Camera-type eye (tissue), 1 donor: ENCODE measurements around the genes WDR74, SLC22A25, LGALS12 and RCOR2.

DNA sequence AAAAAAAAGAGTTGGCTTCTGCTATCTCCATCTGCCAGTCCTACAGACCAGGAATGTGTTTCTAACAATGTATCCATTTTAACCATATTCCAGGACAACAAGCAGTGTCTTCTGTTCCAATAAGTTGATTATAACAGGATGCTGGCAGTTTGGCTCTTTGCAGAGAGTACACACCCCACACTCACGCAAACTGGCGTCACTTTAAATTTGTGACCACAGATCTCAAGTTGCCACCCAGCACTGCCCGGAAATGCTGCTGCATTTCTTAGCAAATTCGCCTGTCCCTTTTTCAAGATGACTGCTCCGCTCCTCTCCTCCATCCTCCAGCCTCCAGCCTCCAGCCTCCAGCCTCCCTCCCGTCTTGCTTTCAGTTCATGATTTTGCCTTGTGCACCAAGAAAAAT lies 44.3 kb downstream of the SCGB1A1 start:
- RAMPAGE, long total RNA = no peak

- RAMPAGE, long total RNA = no peak
Observed at GRCh38 chr11:62464679-62465063, 45.8 kb downstream of the SCGB1A1 start.

GRCh38 chr11:62547778-62548335 lies 1.3 kb upstream of the AHNAK start:
- RAMPAGE, long total RNA = no peak

DNA sequence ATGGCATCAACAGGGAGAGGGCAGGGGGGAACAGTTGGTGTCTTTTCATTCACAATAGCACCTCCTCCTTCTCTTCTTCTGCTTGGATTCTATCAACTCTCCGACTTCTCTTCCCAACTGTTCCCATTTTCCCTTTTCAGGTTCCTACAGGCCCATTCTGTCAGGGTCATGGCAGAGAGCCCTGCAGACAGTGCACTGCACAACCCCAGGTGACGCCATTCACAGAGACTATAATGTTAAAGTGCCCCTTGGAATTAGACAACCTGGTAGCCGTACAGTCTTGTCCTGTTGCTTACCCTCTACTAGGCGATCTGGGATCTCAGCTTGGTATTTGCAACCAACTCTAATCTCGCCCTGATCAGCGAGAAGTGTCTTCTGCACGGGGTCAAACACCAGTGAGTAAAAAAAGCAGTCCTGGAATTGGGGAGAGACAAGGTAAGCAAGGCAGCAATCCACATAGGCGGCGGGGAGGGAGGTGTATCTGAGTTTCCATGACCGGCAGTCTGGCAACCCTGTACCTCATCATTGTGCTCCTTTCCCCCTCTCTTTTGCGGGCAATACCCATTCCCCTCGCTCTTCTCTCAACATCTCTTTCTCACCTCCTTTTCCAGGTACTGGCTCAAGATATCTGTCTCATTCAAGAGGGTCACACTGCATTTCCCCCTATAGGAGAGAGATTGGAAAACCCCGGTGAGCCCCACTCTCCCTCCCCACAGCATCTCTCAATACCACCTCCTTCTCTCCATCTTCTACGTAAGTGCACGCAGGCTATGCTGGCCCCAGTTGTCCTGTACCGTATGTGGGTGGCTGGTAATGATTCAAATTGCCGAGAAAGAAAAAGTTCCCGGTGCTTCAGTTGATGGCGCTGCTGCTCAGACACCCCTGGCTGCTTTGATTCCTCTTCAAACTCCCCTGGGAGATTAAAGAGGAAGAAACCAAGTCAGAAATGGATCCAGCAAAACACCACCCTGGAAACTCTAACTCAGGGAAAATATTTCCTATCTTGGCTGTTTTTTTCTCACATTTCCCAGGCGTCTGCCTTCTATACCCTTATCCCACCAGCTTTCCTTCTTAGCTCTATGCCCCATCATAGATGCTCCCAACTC lies 3.6 kb downstream of the MTA2 start:
- RAMPAGE, long total RNA = no peak

- RAMPAGE, long total RNA = no peak
Observed at GRCh38 chr11:62827469-62827924, 4.4 kb downstream of the STX5 start.

DNA sequence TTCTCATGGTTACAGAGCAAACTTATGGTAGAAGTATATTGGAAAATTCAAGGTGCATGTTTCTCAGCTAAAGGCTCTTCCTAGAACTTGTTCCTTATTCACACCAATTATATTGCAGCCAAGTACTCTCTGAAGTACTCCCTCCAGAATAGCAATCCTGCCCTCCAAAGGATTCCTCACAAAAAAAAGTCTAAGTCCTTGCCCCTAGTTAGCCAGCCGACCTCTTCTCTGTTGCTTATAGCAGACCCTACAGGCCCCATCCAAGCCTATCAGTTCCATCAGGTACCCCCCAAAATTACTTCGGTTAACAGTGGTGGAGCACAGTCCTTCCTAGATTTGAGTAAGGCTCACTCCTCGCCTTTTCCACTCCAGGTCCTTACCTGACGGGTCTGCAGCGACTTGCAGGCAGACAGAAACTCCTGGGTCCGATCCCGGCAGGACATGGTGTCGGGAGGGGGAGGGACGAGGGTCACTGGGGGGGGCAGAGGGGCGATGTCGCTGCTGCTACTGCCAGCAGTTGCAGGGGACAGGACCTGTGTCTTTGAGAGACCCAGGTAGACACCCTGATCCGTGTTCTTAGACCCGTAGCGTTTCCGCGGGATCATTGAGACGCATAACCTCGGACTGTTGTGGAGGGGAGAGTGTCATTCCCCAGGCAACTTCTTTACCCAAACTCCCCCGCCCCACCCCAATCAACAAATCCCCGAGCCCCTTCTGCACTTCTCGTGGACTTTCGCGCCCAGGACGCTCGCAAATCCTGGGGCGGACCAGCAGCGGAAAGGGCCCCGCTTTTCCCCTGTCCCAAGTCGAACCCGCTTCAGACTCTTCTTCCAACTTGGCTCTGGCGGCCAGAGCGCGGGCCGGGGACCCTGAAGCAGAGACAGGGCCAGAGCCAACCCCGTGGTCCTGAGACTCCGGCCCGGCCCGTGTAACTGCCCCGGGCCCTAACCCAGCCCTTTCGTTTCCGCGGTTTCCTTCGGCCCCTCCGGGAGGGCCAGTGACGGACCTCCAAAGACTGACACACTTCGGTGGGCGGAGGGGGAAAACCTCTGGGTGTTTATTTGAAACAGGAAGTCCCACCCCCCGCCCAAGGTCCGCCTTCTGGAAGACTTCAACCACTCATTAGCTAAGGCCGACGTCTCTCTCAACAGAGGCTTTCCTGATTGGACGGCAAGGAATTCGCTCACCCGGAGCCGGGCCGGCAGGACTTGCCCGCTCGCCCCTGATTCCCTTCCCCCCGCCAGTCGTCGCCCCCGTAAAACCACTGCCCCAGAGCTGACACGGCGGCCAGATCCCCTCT lies 762 bp downstream of the STX5 start:
- RAMPAGE, long total RNA = no peak

DNA sequence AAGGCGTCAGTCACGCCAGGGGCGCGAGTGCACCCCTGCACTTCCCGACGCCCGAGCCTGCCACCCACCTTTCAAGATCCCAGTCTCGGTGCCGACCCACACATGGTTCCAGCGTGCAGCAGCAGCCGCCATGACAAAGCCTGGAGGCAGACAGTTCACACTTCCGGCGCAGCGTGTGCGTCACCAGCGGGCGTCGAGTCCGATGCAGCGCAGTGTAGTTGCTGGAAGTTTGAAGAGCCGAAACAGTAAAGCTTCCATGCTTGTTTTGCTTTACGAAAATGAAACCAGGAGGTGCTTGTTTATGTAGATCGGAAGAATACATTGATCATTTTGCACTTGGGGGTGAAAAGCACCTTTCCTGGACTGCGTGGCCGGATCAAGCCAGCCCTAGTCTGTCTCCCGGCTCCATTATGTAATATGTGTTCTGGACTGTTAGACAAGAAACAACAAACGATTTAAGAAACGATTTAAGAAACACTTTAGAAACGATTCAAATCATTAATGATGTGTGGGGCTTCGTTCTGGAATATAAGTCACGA lies at the start of gene WDR74:
TSS of gene WDR74 (minus strand) at position 152 of the 539 bp plus-strand sequence.
- RAMPAGE, long total RNA = start-site peak on the minus strand centred at position 149 of the sequence, 17 bp wide, 53 reads

GRCh38 chr11:62852741-62853243 lies 13.4 kb upstream of the WDR74 start:
- RAMPAGE, long total RNA = start-site peak on the minus strand at chr11:62853007-62853075, 23 reads

DNA sequence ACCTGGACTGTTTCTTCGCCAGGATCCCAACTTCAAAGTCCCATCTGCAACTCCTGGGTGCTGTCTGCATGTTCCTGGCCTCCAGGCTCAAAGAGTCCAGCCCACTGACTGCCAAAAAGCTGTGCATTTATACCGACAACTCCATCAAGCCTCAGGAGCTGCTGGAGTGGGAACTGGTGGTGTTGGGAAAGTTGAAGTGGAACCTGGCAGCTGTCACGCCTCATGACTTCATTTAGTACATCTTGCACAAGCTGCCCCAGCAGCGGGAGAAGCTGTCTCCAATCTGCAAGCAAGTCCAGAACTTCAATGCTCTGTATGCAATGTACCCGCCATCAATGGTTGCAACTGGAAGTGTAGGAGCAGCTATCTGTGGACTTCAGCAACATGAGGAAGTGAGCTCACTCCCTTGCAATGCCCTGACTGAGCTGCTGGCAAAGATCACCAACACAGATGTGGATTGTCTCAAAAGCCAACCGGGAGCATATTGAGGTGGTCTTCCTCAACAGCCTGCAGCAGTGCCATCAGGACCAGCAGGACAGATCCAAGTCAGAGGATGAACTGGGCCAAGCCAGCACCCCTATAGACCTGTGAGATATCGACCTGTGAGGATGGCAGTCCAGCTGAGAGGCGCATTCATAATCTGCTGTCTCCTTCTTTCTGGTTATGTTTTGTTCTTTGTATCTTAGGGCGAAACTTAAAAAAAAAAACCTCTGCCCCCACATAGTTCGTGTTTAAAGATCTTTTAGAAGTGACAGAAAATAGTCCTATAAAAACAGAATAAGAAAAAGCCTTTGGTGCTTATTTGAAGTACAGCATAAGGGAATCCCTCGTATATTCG lies at the start of gene SLC22A25:
TSS of gene SLC22A25 (minus strand) at position 168 of the 838 bp plus-strand sequence.
- RAMPAGE, long total RNA = no peak

- RAMPAGE, long total RNA = no peak
Observed at GRCh38 chr11:63245583-63246072, 2.2 kb upstream of the SLC22A25 start.

DNA sequence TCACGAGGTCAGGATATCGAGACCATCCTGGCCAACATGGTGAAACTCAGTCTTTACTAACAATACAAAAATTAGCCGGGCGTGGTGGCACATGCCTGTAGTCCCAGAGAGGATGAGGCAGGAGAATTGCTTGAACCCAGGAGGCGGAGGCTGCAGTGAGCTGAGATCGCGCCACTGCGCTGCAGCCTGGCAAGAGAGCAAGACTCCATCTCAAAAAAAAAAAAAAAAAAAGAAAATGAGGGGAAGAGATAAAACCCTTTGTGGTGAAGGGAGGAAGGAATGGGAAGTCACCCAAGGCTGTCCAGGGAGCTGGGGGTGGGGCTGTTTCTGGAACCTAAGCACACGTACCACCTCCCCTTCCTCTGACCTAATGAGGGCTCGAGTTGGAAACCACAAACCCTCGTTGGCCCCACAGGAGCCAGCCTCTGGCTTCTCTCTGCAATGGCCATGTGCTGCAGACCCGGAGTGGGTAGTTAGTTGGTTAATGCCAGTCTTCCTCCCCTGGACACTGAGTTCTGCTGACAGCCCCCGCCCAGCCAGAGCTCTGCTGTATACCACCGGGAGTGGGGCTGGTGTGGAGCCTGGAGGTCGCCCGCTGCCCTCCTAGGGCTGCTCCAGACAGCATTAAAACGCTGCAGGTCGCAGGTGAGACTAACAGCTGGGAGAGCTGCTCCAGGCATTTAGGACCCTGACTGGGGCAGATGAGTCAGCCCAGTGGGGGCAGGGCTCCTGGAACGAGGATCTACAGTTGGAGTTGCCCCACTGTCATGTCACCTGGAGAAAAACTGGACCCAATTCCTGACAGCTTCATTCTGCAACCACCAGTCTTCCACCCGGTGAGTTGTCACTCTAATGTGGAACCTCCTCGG lies at the start of gene LGALS12:
TSS of gene LGALS12 (plus strand) at position 393 of the 869 bp plus-strand sequence.
- RAMPAGE, long total RNA = no peak

DNA sequence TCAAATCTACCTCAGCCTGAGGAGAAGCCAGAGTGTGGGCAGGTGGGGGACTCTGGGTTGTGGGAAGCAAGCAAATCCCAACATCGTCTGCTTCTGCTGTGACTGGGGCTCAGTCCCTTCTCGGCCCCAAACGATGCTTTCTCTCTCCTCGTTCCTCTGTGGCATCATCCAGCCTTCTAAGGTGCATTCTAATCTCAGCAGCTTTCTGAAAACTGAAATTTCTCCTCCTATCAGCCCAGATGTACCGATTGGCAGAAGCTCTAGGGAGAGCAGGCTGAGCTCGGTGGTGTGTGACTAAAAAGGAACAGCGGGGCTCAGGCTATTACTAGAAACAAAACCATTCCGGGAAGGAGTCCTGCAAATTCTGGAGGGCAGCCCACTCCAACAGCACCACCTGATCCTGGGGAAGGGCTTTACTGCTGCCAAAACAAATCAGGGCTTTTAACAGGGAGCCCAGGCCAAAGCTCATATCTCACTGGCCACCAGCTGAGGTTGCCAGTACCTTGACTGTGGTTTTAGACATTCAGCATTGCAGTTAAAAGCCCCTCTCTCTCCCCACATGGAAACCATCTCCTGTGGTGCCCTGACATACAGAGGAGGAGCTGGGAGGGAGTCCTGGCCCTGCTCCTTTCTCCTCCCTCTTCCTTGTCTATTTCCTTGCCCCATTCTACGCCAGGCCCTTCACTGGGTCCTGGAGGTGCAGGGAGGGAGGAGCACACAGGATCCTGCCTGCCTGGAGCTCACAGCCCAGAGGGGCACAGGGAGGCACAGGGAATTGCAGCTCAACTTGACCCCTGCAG lies 740 bp downstream of the PLAAT4 start:
- RAMPAGE, long total RNA = no peak

GRCh38 chr11:63577586-63577884 lies 14.4 kb upstream of the PLAAT2 start:
- RAMPAGE, long total RNA = no peak

DNA sequence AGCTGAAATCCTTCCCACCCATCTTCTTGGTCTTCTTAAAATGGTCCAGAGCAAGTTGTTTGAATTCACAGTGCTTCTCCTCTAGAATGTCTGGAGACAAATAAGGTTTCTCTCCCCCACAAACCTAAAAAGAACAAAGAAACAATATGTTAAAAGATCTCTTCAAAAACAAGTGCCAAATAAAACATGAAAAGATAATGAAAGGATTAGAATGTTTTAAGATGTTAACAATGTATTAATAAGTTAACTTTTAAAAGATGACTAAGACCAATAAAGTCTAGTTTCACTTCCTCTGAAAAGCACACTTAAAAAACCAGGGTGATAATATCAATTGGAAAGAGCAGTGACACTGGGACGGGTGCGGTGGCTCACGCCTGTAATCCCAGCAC lies 17.1 kb upstream of the PLAAT3 start:
- RAMPAGE, long total RNA = no peak

DNA sequence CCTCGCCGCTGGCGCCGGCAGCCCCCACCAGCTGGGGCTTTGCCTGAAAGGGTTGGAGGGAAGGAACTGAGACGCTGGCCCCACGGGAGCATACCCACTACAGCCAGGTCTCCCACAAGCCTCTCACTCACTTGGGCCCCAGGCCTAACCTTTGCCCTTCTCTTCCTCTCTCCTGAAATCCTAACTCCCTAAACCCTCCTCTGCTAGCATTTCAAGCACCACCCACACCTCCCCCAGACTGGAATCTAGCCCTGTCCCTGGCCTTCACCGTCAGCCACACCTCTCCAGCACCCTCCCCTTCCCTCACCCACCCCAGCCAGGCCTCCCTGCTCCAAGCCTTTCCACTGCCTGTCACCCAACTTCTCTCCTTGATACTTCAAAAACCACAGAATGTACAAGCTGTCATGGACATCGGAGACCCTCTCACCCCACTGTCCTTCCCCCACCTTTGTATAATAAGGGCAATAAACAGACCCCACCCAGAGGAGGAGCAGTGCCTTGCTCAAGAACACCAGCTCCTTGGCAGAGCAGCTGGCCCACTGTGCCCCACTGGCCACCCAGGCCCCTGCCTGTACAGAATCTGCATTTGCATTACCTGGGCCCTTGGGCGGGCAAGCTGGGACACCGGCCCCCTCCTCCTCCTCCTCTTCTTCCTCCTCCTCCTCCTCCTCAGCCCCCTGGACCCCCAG lies 3.2 kb downstream of the ZFTA start:
- RAMPAGE, long total RNA = no peak

DNA sequence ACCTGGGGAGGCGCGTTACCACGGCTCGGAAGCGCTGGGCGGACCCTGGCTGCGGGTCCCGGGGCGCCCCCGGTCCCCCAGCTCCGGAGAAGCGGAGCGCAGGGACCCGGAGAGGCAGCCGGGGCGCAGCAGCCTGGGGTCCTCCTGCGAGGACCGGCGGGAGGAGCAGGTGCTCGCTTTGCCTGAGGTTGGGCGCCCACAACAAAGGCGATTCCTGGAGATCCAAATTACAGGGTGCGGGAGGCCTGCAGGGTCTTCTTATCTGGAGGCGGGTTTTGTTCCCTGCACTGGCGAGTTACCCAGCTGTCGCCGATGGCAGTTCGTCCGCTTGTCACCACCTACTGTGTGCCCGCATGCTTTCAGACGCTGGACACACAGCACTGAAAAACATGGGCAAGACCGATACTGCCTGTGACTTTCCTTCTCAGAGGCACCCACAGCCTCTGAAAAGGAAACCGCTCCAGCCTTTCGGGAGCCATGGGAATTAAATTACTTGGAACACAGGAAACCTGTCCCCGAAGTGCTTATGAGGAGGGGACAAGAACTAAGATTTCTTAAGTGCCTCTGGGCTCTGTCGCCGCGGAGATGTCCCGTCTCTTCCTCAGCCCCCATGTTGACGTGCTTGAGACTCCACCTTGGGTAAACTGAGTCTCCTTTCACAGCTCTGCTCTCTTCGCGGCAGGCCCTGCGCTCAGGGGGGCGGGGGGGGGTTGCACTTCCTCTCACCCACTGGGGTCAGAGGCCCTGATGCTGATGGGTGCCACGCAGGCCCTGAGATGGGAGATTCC lies 1.3 kb upstream of the ZFTA start:
- RAMPAGE, long total RNA = no peak

- RAMPAGE, long total RNA = no peak
Observed at GRCh38 chr11:63908635-63909145, 8.3 kb downstream of the RCOR2 start.

GRCh38 chr11:63916752-63917700 lies at the start of gene RCOR2:
RCOR2 (minus strand) TSS chr11:63917164.
- RAMPAGE, long total RNA = no peak

GRCh38 chr11:64060459-64061059 lies 24.8 kb downstream of the FLRT1 start:
- RAMPAGE, long total RNA = no peak

DNA sequence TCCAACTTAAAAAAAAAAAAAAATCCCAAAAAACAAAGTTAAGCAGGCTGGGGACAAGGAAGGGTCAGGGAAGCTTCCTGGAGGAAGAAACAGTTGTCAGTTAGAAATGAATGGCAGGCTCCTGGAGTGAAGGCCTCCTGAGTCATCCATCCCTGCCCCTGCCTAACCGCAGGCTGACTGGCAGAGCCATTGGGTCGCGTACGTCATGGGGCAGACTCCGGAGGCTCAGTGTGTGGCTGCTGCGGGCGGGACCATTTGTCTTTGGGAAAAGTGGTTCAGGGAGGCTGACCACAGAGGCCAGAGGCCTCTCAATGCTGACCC lies 58.7 kb downstream of the FLRT1 start:
- RAMPAGE, long total RNA = no peak